Gastroesophageal sphincter (tissue), 4 donors: ENCODE data around the genes DPEP3 and CDH3.

DNA sequence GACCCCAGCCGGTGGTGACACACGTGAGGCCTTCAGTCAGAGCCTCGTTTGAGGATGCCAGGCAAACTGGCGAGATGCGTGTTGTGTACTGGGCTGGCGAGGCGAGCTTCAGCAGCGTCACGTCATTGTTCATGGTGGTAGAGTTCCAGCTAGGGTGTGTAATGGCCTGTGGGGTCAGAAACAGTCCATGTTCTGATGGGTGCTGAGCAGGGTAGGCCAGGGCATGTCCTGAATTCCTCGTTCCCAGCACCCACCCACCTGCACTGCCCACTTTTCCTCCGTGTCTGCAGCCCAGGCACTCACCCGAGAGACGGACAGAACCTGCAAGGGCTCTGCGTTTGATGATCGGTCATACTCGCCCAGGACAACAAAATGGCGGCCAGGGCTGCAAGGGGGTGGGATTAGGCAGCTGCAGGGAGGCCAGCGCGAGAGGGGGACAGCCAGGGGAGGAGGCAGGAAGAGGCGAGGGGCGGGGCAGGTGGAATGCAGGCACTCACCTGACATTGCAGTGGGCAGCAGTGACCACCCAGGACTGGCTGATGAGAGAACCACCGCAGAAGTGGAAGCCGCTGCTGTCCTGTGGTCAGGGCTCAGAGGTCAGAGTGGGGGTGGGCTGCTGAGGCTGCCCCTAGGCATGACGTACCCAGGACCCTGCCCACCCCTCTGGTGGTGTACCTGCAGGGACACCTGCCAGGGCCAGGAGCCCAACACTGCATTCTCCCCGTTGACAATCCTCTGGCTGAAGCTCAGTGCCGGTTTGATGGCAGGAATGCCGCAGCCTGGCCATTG lies 1.0 kb downstream of the CTRL start:
- PRO-cap = no peak
- RAMPAGE, long total RNA, 4 experiments = no peak in any of the 4 experiments

DNA sequence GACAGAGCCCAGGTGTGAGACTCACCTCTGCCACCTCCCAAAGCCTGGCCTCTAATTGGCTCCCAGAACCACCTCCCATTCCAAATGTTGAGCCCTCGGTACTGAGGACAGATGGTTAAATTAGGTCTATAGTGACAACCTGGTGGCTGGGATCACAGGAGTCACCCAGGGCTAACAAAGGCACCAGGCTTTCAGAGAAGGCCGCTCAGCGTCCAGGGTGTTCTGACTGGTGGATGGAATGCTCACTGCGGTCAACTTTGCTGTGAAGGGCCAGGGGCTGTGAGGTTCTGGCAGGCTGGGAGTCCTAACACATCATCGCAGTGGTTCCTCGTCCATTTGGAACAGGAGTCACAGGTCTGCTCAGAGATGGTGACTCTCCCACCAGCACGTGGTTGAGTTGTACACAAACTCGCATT lies 370 bp upstream of the CTRL start:
- PRO-cap = no peak
- RAMPAGE, long total RNA, 4 experiments = no peak in any of the 4 experiments

DNA sequence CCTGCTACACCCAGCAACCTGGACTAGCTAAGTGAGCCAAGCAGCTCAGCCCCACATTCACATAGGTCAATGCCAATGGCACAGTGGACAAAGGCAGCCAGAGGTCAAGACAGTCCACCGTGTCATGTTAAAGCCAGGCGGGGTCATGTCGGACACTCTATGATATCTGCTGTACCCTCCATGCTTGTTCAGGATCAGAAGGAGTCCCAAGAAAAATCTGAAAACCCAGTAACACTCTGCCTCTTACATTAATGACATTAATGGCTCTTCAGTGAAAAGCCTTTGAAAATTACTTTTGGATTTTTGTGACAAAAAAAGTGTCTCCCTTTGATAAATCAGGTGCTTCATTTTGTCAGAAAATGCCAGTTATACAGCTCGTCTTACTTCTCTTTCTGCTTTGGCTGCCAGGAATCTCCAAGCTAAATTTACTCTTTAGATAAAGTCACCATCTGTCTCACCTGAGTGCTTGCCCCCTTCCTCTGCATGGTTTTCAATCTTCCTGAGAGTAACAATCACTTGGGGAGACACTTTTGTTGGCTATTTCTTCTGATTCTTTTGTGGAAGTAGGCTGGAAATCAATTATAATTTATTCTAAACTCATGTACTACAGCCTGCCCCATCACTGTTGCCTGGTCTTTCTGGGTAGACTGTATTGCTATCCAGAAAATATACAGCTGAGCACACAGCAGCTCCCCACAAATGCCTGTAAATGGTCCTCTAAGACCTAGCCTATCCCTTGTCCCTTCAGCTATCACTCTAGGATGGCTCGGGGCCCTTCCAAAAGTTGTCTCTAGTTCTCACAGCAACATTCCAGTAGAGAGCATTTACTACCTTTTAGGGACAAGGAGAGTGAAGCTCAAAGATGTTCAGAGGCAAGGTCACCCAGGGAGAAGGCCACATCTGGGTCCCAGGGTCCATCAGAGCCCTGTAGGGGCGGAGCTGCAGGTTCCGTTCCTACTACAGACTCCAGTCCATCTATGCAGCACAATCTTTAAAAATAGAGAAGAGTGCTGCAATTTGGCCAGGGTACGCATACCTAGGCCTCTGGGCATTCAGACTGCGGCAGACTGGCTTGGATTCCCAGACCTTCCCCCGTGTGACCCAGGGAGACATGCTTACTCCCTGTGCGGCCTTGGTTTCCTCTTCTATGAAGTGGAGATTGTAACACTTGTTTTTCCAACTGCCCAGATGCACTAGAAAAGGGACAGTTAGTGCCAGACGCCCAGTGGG lies 3.0 kb downstream of the SLC12A4 start:
- PRO-cap = no peak
- RAMPAGE, long total RNA, 4 experiments = start-site peak on the minus strand in 1 of 4 experiments, centred at position 542 of the sequence, 16 reads per replicate

- PRO-cap = no peak
- RAMPAGE, long total RNA, 4 experiments = no peak in any of the 4 experiments
These were observed at the start of gene DPEP3 for GRCh38 chr16:67980176-67980888. Gene DPEP3 (minus strand): TSS chr16:67980499.

DNA sequence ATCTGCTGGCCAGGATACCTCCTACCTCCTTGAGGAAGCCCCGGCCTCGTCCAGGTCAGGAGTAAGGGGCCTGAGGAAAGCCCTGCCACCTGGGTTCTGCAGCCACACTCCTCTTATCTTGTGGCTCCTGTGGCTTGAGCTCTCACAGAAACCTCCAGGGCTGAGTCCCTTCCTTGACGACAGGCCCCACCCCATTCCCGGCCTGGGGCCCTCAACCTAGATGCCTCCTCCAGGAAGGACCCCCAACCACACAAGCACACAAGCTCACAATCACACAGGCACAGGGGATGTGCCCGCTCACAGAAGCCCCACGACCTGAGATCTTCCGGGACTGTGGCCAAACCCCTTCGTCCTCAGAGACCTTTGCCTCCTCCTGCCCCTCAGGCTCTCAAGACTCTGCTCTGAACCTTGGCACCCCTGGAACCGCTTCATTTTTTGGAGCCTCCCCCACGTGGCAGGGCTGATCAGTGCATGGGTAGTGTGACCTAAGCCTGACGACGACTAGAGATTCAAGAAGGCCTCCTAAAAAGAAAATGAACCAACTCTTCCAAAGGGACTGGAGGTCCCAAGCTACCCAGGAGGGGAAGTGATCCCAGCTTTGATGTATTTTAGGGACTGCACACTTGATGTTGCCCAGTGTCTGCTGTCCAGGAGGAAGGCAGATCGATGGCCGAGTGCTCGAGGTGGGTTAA lies 5.0 kb downstream of the DPEP2 start:
- PRO-cap = no peak
- RAMPAGE, long total RNA, 4 experiments = start-site peak on the minus strand in 1 of 4 experiments, centred at position 232 of the sequence, 11 reads per replicate

- PRO-cap = no peak
- RAMPAGE, long total RNA, 4 experiments = start-site peak on the minus strand in 1 of 4 experiments, at chr16:67995975-67996027 at its widest, 5 reads per replicate
These were observed 3.4 kb downstream of the DPEP2 start for GRCh38 chr16:67995888-67996197.

GRCh38 chr16:68069232-68069991 lies 15.8 kb upstream of the NFATC3 start:
- PRO-cap = no peak
- RAMPAGE, long total RNA, 4 experiments = no peak in any of the 4 experiments

- PRO-cap = bidirectional peak, plus-strand start at chr16:68085370, minus-strand start at chr16:68085154
- RAMPAGE, long total RNA, 4 experiments = no peak in any of the 4 experiments
These were observed 180 bp upstream of the NFATC3 start for GRCh38 chr16:68085092-68085287.

DNA sequence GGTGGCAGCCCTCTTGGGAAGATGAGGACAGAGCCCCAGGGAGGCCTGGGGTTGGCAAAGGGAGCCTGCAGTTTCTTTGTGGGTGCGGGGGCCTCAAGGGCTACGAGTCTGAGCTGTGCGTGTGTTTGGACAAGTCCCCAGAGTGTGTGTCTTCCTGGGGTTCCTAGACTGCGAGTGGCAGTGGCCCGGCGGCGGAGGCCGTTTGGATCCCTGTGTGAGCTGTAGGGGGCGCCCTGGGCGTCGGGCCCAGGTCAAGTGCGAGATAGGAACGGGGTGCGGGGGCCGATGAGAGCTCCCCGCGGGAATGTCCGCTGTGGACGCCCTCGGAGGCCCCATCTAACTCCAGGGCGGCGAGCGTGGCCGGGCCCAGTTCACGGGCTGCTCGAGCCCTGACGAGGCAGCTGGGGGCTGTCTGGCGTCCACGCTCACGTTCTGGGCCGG lies 367 bp upstream of the SLC7A6 start:
- PRO-cap = bidirectional peak, plus-strand start at position 249 of the sequence, minus-strand start at position 176 of the sequence; unidirectional peak, plus-strand start at position 249 of the sequence; unidirectional peak, plus-strand start at position 369 of the sequence
- RAMPAGE, long total RNA, 4 experiments = no peak in any of the 4 experiments

GRCh38 chr16:68272580-68273293 lies 8.4 kb downstream of the SLC7A6 start:
- PRO-cap = no peak
- RAMPAGE, long total RNA, 4 experiments = no peak in any of the 4 experiments

DNA sequence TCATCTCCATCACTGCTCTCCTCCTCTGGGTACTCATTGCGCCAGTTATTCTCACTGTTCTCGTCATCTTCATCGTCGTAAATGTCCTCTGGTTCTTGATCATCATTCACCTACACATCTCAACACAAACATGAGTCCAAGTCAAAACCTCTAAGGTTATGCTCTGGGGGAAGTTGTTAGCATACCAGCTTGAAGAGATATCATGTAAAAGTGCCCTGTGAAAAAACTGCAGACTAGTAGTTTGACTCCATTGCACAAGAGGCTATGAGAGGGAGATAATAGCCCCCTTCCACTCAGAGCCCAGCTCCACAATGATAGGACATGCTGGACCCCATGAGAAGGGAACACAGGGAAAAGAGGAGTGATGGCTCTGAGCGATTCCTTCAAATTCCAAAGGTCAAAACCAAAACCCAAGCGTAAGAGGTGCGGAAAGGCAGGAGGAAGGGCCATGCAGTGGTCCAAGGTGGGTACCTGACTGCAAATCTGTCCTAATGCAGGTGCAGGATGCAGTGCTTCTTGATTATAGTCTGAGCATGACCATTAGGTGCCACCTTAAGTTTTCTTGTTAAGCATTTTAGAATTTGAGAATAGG lies 8.3 kb downstream of the SLC7A6OS start:
- PRO-cap = no peak
- RAMPAGE, long total RNA, 4 experiments = no peak in any of the 4 experiments

DNA sequence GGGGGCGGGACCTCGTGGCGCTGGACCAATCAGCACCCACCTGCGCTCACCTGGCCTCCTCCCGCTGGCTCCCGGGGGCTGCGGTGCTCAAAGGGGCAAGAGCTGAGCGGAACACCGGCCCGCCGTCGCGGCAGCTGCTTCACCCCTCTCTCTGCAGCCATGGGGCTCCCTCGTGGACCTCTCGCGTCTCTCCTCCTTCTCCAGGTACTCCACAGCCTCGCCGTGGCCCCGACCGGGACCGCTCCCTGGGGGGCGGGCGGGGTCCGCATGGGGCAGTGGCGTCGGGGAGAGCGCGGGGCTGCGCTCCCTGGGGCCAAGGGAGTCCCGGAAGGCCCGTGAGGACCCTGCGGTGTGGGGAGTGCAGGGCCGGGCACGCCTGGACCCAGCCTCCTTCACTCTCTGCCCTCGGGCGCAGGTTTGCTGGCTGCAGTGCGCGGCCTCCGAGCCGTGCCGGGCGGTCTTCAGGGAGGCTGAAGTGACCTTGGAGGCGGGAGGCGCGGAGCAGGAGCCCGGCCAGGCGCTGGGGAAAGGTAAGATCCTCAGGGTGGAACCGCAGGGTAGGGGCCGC lies at the start of gene CDH3:
Gene CDH3 (plus strand): TSS at position 90 of the 568 bp plus-strand sequence.
- PRO-cap = no peak
- RAMPAGE, long total RNA, 4 experiments = start-site peak on the plus strand in 1 of 4 experiments, centred at position 96 of the sequence, 13 reads per replicate

DNA sequence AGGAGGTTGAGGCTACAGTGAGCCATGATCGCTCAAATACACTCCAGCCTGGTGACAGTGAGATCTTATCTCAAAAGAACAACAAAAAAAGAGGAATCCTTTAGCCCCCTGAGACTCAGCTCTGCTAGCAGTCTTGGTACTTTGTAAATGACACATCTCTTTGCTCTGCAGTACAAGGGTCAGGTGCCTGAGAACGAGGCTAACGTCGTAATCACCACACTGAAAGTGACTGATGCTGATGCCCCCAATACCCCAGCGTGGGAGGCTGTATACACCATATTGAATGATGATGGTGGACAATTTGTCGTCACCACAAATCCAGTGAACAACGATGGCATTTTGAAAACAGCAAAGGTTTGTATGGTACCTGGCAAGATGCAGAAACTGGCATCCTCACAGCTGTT lies 30.2 kb upstream of the TANGO6 start:
- PRO-cap = no peak
- RAMPAGE, long total RNA, 4 experiments = no peak in any of the 4 experiments

GRCh38 chr16:68823159-68824005 lies 19.9 kb upstream of the TANGO6 start:
- PRO-cap = no peak
- RAMPAGE, long total RNA, 4 experiments = no peak in any of the 4 experiments

DNA sequence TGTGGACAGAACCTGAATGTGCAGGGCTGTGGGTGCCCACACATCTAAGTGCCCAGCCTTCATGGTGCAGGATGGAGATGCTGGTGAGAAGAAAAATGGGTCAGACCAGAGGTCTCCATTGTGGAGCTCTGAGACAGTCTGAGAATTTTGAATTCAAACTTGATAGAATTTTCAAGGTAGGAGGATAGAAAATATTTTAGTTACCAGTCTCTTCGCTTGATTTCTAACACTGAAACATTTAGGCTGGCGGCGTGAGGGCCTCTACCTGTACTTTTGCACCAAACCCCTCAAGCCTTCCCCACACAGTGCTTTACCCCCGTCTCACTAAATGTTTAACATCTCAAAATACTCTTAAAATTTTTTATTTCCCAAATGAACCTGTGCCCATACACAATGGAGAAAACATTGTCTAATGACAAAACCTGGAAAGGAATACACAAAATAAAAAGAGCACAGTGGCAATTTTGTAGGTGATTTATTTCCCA lies 2.0 kb upstream of the TANGO6 start:
- PRO-cap = no peak
- RAMPAGE, long total RNA, 4 experiments = no peak in any of the 4 experiments

- PRO-cap = no peak
- RAMPAGE, long total RNA, 4 experiments = no peak in any of the 4 experiments
These were observed 128.7 kb downstream of the TANGO6 start for GRCh38 chr16:68971963-68972531.

DNA sequence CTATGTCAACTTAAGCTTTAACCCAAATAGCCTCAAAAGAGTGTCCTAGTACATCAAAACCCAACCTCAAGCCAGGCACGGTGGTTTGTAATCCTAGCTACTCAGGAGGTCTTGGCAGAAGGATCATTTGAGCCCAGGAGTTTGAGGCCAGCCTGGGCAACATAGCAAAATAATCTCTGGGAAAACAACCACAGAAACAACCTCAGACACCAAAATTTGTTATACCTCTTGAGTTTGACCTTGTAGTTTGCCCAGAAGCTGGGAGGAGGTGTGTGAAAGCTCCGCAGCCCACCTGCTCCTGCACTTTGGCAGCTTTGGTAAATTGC lies 12.8 kb upstream of the HAS3 start:
- PRO-cap = no peak
- RAMPAGE, long total RNA, 4 experiments = no peak in any of the 4 experiments

GRCh38 chr16:69115063-69116055 lies 9.9 kb downstream of the HAS3 start:
- PRO-cap = no peak
- RAMPAGE, long total RNA, 4 experiments = no peak in any of the 4 experiments

- PRO-cap = bidirectional peak, plus-strand start at chr16:69132352, minus-strand start at chr16:69132159
- RAMPAGE, long total RNA, 4 experiments = no peak in any of the 4 experiments
These were observed 764 bp downstream of the CHTF8 start for GRCh38 chr16:69131237-69132411.

- PRO-cap = no peak
- RAMPAGE, long total RNA, 4 experiments = no peak in any of the 4 experiments
These were observed 1.9 kb upstream of the NFAT5 start for GRCh38 chr16:69563645-69564579.